ENCODE data around the gene P3R3URF.

- PRO-cap: bidirectional peak, plus-strand start at chr1:45206036, minus-strand start at chr1:45205853
These were observed 785 bp downstream of the ZSWIM5 start for GRCh38 chr1:45205407-45206233.

GRCh38 chr1:45345736-45346318, 5.9 kb downstream of the TOE1 start:
- PRO-cap: no peak

GRCh38 chr1:45521303-45521644, 410 bp downstream of the PRDX1 start:
- PRO-cap: no peak

GRCh38 chr1:45552002-45552850, 1.6 kb downstream of the AKR1A1 start:
- PRO-cap: no peak

DNA sequence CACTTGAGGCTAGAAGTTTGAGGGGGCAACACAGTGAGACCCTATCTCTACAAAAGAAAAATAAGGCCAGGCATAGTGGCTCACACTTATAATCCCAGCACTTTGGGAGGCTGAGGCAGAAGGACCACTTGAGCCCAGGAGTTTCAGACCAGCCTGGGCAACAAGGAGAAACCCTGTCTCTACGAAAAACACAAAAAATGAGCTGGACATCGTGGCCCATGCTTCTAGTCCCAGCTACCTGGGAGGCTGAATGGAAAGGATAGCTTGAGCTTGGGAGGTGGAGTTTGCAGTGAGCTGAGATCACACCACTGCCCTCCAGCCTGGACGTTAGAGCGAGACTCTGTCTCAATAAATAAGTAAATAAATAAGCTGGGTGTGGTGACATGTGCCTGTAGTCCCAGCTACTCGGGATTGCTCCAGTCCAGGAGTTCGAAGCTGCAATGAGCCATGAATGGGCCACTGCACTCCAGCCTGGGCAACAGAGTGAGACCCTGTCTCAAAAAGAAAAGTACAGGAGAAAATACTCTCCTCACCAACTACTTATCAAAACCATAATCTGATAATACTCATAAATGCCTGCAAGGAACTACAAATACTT, 3.6 kb downstream of the AKR1A1 start:
- PRO-cap: no peak

DNA sequence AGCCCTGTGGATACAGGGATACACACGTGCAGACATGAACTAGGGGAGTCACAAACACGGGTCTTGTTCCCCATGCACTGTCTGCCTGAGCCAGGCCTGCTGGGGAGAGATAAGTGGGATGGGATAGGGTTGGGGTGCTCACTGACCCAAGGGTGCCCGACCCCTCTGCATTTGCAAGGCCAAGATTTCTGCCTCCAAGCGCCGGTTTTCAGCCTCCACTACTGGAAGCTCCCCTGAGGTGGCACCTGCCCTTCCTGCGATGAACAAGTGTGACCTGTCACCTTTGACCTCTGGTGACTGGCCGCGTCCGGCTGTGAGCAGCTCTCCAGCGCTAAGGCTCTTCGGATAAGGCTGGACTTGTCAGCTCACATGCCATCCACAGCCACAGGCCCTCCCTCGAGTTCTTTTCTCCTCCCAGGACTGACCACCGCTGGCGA, 1.7 kb downstream of the CCDC17 start:
- PRO-cap: no peak

DNA sequence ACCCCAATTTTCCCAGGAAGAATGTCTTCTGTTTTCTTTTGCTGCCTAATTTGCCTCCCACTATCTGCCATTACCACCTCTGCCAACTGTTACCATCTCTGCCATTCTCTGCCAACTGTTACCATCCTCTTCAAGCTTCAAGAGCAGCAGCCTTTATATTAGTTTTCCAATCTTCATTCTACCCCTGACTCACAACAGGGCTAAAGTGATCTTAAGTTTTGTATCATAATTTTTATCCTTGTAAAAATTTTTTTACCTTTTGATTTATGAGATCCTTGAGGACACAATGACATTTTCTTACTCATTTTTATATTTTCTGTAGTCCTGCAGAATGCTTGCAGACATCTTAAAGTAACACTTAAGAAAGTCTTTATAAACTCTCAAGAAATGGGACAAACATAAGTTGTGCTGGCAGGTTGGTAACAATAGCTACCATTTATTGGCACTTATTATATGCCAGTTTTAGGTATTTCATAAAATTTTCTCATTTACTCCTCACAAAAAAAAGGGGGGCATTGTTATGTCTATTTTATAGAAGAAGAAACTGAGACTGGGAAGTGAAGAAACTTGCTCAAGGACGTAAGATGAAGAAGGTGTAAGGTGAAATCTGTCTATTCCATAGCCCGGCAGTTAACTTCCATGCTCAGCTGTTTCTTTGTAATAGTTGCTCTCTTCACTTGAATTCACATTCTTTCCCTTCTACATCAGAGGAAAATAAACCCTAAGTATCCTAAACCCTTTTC, 13.7 kb upstream of the CCDC17 start:
- PRO-cap: no peak

GRCh38 chr1:45696751-45697420, 8.9 kb downstream of the TMEM69 start:
- PRO-cap: no peak

DNA sequence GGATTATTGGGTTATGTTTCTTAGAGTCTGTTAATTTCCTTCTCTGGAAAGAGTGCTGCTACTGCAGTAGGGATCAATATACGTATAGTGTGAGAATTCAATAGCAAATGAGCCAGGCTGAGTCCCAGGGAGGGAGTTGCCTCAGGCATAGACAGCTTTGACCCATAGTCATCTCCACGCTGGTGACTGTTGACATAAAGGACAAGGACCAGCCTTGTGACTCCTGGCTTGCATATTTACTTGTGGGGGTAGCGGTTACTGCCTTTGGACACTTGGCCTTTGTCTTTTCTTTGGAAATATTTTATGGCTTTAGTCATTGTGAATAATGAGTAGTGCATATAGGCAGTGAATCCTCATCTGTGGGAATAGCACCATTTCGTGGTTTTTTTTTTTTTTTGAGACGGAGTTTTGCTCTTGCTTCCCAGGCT, 68.7 kb downstream of the MAST2 start:
- PRO-cap: no peak

GRCh38 chr1:45927131-45927677, 123.8 kb downstream of the MAST2 start:
- PRO-cap: no peak

GRCh38 chr1:45974916-45975247, 157.5 kb downstream of the PIK3R3 start:
- PRO-cap: unidirectional peak, plus-strand start at chr1:45975119

GRCh38 chr1:46133542-46133882, 1.1 kb upstream of the PIK3R3 start:
- PRO-cap: no peak

GRCh38 chr1:46134719-46135401, 2.4 kb upstream of the PIK3R3 start:
- PRO-cap: no peak

DNA sequence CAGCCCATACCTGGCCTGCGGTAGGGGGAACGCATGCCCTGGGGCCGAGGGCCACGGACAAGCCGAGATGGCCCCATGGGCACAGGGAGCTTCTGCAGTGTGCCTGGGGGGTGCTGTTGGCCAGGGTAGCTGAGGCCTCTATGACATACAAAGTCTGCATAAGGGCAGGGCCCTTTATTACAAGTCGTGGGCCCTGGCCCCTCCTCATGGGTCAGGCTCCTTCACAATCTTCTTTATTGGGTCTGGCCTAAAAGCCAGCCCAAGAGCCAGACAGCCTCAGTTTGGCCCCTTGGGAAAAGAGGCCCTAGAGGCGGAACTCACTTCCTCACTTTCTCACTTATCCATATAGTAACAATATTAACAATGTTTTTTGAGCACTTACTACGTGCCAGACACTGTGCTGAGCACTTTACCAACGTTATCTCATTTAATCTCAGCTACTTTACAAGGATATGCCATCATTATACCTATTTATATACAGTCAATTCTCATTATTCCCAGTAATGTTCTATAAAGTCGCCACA, at the start of gene P3R3URF:
Gene P3R3URF (minus strand): TSS at position 94 of the 524 bp plus-strand sequence.
- PRO-cap: no peak

DNA sequence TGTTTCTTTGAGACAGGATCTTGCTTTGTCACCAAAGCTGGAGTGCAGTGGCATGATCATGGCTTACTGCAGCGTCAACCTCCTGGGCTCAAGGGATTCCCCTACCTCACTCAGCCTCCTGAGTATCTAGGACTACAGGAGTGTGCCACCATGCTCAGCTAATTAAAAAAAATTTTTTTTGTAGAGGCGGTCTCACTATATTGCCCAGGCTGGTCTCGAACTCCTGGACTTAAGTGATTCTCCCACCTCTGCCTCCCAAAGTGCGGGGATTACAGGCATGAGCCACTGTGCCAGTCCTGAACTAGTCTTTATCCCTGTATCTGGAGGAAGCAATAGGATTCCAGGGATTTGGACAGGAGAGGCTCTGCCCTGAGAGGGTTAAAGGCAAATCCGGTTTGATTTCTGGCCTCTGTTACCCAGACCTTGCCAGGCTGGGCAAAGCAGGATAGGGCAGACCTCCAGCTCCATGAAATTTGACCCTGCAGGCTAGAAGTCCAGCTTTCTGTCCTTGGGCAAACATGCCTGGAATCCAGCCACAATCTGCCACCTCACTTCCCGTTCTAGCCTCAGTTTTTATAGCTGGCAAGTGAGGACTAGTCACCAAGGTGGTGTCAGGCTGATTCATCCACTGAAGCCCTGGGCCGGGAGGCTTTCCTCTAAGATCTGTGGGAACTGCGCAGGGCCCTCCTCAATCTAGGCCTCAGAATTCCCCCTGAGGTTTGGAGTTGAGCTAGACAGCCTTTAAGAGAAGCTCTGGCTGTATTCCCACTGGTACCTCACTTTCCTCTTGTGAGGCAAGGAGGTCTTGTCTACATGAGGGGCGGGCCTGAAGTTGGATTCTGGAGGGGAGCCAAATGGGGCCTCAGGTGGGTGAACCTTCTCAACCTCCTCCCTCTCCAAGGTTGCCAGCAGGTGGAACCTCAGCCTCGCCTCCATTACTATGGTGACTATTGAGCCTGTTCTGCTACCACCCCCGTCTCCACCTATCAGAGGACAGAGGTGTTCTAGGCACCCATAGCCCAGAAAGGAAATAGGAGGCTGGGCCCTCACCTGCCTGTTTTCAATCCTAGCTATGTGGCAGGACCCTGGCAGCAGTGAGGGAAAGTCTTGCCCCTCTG, 6.9 kb upstream of the P3R3URF start:
- PRO-cap: bidirectional peak, plus-strand start at position 624 of the sequence, minus-strand start at position 475 of the sequence; bidirectional peak, plus-strand start at position 1,022 of the sequence, minus-strand start at position 937 of the sequence

- PRO-cap: unidirectional peak, minus-strand start at chr1:46246948; bidirectional peak, plus-strand start at chr1:46247688, minus-strand start at chr1:46247309
These were observed 780 bp upstream of the RAD54L start for GRCh38 chr1:46246407-46247558.

GRCh38 chr1:46301204-46301832, 2.1 kb downstream of the LRRC41 start:
- PRO-cap: unidirectional peak, plus-strand start at chr1:46301736

DNA sequence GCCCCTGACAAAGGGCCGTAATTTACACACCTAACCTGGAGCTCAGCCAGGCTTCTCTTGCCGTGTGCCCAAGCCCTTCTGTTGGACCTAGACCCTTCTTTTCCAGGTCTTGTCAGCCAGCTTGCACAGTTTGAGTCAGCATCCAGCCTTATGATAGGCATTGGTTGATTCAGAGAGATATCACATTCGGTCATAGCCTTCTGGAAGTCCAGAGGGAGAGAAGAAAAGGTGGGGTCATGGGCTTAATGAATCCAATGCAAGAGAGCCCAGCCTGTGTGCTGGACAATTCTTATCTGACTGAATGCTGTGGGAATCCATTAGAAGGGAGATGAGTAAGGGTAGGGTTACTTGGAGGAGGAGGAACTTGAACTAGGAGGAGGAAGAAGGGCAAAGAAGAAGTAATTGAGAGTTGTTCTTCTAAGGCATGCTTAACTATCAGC, 8.9 kb downstream of the NSUN4 start:
- PRO-cap: no peak

- PRO-cap: no peak
These were observed 15.0 kb downstream of the TEX38 start for GRCh38 chr1:46686612-46687044.

DNA sequence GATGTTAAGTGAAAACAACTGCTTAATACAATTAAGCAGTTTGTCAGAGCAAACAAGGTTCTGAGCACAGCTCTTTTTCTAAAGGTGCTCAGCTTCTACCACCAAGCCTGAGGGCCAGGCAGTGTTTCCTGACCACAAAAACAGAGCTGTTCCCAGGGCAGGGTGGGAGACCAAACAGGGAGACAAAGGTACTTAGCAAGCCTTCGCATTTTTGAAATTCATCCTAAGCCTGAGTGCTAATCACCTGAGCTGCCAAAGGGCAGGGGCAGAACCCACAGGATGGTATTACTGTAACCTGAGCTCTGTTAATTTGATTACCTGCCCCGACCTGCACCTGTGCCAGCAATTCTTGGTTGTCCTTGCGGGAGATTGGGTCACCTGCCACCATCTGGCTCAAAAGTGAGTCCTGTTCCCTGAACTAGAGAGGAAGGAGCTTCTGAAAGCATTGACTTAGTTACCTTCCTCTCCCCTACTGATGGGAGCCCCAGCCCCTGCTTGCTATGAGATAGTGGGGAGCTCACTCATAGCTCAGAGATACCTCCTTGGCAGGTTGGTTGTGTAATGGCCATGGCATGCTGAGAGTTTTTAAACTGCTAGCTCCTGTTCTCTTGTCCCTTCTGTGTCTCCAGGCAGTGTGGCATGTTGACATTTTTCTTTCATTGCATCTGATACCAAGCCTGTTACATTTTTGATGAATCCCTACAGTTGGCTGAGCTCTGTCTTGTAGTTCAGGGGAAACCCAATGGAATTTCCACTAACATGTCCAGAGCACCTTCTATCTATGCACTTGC, 38.8 kb upstream of the EFCAB14 start:
- PRO-cap: no peak

Data from rectum (tissue), 1 donor.